AG09309 (cell line): ENCODE data around the genes BCL10 and ODF2L.

GRCh38 chr1:84603249-84603671 lies 29.0 kb upstream of the CTBS start:
- RRBS = no CpG with 5 or more reads among the region's 1 CpG

GRCh38 chr1:84633099-84633507 lies 57.2 kb downstream of the SSX2IP start:
- RRBS = no CpG with 5 or more reads among the region's 1 CpG

DNA sequence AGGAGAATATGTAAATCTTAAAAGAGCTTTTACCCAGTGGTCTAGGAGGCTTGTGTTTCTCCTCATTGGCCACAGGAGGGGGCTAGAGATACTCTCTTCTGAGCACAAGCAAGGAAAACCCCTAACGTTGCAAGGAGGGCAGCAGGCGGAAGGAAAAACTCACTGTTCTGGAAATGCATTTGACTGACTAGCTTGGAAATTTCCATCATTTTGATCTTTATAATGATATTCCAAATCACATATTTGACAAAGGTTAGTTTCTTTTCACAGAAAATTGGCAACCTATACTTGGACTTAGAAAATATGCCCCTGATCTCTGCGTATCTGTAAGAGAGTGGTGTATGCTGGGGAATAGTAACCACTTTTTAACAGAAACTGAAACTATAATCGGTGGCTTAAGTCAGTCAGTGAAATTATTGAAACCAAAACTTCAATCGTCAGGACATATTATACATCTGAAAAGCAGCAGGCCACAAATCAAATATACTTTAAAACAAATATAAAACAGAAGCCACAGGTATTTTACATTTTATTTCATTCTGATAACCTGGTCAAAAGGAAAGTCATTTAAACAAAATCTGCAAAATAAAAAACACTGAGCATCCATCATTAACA lies 51.8 kb downstream of the MCOLN2 start:
- RRBS = no CpG with 5 or more reads among the region's 5 CpGs

GRCh38 chr1:85153466-85153758 lies 47.4 kb downstream of the SYDE2 start:
- RRBS = no CpG with 5 or more reads among the region's 3 CpGs

GRCh38 chr1:85198795-85199414 lies 1.9 kb downstream of the SYDE2 start:
- RRBS = no CpG with 5 or more reads among the region's 2 CpGs

DNA sequence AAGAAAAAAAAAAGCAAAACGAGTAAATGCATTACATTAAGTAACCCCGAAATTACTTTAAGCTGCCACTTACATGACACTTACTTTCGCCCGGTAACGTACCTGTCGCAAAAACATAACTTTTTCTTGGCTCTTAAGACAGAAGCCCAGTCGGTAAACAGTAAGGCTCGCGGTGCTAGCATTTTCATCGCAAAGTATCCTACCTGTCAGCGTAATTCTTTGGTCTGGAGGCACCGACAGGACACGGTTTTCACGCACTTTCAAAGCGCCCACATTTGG lies 828 bp downstream of the SYDE2 start:
- RRBS = no CpG with 5 or more reads among the region's 15 CpGs

- RRBS = 3% methylated on average over 17 of the region's 64 CpGs
These were observed 906 bp upstream of the SYDE2 start for GRCh38 chr1:85201540-85202303.

GRCh38 chr1:85273550-85274260 lies 2.7 kb downstream of the BCL10 start:
- RRBS = no CpG with 5 or more reads among the region's 4 CpGs

DNA sequence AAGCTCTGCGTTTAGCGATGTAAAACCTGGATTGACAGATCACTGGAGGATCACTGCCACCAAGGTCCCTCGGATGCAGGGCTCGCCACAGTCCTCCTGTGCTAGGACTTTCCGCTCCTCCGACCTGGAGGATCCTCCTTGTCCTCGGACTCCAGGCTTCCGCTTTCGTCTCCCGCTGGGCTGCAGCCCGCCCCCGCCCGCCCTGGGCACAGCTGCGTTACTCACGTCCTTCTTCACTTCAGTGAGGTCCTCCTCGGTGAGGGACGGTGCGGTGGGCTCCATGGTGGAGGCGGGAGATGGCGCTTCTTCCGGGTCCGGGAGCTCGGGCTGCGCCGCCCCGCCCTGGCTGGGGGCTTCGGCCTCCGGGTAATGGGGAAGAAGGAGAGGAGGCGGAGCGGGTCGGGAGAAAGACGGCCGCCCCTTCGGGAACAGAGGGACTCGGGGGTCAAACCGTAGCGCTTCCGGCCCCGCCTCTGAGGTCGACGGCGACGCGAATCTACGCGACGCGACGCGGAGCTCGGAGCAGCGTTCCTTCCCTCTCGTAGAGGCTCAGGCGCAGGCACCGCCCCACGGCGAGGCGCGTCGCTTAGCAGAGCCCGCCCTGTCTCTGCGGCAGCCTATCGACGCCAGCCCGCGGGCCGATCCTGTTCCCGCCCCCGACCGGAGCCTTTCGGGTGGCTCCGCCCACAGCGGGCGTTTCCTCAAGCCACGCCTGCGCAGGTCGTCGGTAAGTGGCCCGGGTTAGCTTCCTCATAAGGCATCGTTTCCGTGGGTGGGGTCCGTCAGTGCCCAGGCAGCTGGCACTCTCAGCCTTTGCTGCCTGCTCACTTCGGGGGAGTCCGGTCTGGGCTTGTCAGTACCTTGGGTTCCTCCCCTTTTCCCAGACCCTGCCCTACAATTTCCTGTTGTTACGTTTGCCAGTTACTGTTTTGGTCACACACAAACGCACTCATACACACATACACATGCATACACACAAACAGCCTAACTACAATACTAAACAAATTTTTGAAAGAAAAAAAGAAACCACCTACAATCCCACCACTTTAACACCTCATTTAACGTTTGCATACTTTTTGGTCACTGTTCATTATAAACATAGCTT lies at the start of gene BCL10:
BCL10 (minus strand) TSS at position 562 of the 1,105 bp plus-strand sequence.
- RRBS = 2% methylated on average over 27 of the region's 87 CpGs

DNA sequence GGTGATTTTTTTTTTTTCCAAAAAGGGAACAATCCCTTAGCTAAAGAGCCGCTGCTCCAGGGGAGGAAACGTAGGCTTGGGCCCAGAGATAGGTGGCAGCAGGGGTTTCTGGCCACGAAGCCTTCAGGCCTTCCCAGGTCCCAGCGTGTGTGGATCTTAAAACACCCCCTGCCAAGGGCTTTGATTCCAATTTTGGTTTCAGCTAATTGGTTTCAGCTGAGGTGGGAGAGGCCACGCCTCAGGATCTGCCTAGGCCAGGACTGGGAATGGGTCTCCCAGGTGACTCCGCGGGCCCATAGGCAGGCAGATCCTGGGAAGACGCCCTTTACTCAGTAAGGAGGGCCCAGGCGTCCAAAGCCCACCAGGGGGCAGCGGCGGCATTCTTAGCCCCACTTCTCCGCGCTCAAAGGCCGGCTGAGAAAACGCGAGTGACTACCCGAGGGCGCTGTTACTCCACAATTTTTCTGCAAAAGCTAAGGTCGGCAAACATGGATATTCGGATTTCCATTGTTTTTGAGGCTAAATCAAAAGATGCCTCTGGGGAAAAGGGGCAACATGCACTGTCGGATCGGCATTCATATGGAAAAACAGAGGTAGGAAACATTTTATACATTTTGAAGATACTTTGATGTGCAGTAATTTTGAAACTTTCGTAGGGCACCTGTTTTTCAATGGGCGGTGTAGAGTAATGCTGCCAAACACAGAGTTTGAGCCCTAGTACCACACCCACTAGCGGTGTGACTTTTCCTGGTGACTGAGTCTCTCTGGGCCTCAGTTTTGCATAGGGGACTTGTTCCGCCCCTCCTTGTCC lies 31.7 kb upstream of the BCL10 start:
- RRBS = no CpG with 5 or more reads among the region's 26 CpGs

GRCh38 chr1:85328801-85329457 lies 52.5 kb upstream of the BCL10 start:
- RRBS = no CpG with 5 or more reads among the region's 3 CpGs

GRCh38 chr1:85577789-85577971 lies 2.9 kb upstream of the CCN1 start:
- RRBS = no CpG with 5 or more reads among the region's 6 CpGs

DNA sequence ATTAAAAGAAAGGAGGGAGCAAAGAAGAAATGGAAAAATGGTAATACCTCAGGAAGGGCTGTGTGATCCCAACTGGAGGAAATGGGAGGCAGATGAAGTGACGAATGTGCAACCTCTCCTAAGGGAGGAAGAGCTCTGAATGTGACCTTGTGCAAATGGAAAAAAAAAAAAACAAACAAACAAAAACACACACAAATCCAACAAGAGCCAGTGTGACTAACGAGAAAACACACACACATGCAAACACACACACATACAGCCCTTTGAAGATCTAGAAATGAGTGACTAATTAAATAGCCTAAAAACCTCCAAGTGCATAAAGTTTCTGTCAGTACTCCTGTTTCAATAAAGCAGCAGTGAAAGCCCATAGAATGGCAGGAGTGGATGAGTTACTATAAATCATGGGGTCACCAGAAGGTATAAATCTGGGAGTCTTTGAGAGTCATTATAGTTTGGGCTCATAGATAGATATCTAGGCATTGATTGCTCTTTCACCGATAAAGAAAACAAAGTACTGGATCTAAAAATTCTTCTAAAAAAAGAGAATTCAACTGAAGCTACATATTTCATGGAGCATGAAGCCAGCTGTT lies 49.1 kb downstream of the CCN1 start:
- RRBS = no CpG with 5 or more reads among the region's 3 CpGs

DNA sequence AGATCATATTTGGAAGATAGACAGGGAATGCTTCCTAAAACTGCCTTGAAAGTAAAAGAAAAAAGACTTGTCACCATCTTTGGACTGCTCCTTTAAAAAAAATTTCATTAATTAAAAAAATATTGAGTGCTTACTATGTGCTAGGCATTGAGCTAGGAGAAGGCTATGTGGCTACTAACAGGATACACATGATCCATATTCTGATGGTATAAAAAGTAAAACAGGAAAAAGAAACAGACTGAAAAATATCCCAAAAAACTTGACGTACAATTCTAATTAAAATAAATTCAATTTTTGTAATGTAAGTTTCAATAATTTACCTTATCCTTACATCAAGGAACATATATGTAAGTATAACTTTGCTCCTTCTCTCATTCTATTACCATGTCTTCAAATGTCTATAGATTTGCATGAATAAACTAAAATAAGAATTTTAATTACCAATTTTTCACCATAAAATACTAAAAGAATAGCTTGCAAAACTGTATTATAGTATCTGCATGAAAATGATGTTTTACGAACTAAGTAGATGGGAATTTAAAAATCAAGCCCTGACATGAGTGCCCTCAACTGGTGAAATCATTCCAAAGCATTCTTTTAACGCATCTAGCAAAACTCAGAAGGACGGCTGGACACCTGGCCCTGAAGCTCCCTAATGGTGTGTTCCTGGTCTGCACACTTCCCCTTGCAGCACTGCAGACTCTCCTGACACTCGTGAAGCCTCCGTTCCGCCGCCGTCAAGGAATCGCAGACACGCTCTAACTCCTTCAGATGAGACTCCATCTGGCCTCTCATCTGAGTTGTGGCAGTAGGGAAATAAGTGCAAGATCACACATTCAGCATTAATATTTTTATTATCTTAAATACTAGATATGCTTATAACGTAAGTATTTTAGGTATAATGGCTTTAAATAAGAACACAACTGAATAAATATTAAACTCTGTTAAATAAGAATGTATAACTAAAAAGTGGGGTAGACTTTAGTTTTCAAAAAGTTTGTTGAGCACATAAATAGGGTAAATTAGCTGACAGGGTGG lies 40.0 kb downstream of the ODF2L start:
- RRBS = no CpG with 5 or more reads among the region's 12 CpGs

- RRBS = 4% methylated on average over 11 of the region's 67 CpGs
These were observed at the start of gene ODF2L for GRCh38 chr1:86395692-86396818. Gene ODF2L (minus strand): TSS chr1:86396323.

- RRBS = no CpG with 5 or more reads among the region's 19 CpGs
These were observed 34.2 kb downstream of the CLCA1 start for GRCh38 chr1:86502612-86503551.

DNA sequence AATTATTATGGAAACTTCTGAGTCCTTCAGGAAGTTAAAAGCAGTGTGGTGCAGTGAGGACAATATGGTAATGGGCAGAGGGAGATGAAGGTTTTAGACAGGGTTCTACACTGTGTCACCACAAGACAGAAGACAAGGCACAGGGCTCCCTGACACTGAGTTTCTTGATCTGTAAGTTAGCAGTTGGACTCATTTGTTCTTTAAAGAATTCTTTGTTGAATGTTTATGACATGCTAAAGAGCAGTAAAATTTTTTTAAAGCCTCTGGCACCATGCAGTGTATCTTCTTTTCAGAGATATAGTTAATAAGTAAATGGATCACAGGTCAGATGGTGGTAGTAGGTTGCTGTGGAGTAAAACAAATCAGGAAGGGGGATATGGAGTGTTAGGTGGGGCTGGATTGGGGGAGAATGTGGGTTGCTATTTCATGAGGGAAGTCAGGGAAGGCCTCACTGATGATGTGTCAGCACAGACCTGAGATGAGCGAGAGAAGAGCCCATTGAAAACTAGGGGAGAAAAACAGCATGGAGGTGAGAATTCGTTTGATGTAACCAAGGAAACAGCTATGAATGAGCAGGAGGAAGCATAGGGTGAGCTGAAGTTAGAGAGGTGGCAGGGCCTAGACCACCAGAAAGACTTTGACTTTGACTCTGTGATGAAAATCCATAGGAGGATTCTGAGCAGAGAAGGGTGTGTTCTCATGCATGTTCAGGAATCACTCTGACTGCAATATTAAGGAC lies 2.1 kb downstream of the CLCA4 start:
- RRBS = no CpG with 5 or more reads among the region's 2 CpGs

DNA sequence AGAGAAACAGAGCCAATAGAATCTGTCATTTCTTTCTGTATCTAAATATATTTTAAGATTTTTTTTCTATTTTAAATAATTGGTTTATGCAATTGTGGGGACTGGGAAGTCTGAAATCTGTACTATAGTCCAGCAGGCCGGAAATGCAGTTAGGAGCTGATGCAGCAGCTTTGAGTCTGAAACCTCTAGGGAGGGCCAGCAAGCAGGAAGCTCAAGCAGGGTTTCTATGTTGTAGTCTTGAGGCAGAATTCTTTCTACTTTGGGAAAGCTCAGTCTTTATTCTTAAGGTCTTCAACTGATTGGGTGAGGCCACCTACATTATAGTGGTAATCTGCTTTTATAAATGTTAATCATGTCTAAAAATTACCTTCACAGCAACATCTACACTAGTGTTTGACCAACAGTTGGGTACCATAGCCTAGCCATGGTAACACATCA lies 60.9 kb downstream of the SELENOF start:
- RRBS = no CpG with 5 or more reads among the region's 1 CpG

- RRBS = no CpG with 5 or more reads among the region's 6 CpGs
These were observed 5.0 kb downstream of the LMO4 start for GRCh38 chr1:87333555-87334180.

GRCh38 chr1:88990116-88990697 lies 2.2 kb downstream of the KYAT3 start:
- RRBS = no CpG with 5 or more reads among the region's 6 CpGs